Trachea (tissue), 1 donor: ENCODE measurements around a stretch of chr15.

DNA sequence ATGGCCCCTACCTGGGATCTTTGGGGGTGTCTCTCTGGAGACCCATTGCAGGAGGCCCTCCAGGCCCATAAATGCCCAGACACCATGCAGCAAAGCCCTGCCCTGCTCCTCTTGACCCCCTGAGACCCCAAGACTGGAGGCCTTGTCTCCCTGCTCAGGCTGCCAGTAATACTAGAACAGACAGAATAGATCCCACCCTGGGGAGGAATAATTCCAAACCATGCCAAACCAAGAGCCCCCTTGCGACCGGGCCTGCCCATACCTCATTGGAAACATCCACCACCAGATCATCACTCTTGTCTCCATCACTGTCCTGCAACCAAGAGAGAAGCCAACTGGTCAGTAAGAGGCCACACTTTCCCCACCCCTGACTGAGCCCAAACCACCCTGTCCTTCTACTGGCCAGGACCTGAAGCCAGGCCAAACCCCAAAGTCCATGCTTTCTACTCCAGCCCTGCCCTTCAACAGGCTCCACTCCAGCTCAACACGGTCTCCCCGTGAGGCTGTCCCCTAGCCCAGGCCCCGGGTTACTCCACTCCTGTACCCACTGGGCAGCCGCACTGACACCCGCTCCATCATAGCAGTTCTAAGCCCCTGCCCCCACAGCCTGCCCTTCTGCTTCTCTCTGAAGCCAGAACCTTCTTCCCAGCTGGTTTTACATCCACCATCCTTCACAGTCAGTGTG, 38.4 kb downstream of the TLE3 start:
- PRO-cap: no peak

DNA sequence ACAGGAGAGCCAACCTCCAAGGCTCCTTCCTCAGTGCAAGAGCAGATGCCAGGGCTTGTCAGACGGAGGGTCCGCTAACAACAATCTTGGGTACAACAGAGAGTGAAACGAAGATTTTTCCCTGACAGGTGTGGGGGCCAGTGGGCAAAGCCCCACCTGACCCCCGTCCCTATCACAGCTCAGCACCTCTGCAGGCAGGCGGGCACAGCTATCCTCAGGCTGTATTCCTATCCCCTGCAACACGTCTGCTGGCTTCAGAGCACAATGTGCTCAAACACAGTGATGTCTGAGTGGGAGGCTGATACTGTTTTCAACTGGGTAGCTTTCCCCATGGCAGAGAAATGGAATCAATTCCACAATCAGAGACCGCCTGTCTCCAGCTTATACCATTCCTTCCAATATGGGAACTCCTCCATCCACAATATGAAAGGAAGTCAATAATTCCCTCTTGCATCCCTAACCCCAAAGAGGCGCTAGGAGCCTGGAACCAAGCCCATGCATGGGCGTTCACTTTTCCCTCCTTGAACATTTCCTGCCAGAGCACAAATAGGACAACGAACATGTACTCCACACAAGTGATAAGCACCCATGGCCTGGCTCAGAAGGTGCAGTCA, 27.9 kb downstream of the TLE3 start:
- PRO-cap: no peak

DNA sequence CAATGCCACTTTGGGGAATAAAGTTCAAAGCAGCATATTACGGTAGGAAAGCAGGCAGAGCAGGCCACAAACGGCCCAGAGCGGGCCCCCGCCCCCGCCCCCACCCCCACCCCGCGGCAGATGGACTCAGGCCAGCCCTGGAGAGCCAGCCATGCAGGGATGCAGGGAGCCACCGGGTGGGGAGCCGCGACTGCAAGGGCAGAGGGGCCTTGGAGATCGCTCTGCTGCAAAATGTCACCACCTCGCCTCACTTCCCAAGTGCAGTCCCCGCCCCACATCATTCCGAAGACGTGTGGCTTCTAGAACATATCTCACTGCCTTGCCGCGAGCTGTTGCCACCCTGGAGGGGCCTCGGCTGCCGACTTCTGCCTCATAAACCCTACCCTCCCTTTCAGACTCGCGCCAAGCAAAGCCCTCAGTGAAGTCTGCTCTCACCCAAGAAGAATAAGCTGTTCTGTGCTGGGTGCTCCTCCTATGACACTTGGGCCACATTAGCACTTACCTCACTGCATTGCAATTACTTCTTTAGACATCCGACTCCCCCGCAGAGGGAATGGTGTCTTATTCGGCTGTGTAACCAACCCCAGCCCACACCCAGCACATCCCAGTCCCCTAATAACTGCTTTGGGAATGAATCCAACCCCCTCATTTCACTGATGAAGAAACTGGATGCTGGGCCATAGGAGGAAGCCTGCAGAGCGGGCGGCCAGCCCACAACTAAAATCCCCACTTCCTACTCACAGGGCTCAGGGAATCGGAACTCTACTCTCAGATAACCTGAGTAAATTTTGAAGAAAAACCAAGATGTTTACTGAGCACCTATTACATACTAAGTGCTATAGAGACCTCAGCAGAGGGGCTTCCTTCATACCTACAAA, 8.7 kb downstream of the TLE3 start:
- PRO-cap: no peak

DNA sequence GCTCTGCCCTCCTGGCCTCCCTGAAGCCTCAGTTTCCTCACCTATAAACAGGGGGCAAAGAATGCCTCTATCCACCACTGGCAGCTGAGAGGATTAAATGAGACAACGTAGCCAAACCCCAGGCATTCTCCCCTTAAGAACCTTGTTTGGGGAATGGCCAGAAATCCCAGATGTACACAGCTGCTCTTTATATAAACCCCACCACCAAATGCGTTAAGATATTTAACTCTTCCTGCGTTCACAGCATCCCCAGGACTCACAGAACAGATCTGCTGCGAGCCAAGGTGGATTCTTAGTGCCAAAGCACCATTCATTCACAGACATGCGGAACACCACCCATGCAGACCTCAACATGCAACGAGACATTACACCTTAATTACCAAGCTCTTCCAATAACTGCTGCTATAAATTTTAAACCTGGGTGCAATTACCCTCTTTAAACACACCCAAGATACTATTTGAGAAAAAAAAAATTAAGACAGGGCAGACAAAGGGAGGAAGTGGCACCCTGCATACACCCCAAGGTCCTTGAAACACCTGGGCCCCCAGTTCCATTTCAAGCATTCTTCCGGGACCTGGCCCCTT, 5.1 kb downstream of the TLE3 start:
- PRO-cap: no peak

DNA sequence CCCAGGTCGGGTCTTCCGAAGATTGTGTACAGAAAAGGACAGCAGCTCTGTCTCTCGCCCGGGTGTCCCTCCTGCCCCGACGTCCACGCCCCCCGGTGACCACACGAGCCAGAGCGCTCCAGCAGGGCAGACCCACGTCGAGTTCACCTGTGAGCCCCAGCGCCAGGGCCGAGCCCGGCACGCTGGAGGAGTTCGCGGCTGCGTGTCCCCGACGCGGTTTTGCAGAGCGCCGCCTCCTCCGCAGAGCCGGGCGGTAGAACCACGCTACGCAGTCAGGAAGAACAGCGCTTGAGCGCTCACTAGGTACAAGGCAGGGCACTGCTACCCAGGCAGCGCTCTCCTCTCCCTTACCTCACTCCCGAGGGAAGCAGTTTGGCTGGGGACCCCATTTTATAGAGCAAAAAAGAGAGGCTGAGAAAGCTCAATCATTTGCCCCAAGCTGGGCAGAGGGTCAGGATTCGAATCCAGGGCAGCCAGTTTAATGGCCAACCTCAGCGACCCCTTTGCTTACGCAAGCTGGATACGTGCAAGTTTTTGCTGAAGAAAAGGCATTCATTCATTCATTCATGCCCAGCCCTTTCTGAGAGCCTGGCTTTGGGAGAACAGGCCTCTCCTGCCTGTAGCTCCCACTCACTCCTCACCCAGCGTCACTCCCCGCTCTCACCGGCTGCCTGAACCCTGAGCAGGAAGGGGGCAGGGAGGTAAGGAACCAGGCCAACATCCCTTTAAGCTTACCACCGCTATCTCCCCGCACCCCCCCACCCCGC, 3.1 kb upstream of the TLE3 start:
- PRO-cap: unidirectional peak, minus-strand start at position 632 of the sequence

DNA sequence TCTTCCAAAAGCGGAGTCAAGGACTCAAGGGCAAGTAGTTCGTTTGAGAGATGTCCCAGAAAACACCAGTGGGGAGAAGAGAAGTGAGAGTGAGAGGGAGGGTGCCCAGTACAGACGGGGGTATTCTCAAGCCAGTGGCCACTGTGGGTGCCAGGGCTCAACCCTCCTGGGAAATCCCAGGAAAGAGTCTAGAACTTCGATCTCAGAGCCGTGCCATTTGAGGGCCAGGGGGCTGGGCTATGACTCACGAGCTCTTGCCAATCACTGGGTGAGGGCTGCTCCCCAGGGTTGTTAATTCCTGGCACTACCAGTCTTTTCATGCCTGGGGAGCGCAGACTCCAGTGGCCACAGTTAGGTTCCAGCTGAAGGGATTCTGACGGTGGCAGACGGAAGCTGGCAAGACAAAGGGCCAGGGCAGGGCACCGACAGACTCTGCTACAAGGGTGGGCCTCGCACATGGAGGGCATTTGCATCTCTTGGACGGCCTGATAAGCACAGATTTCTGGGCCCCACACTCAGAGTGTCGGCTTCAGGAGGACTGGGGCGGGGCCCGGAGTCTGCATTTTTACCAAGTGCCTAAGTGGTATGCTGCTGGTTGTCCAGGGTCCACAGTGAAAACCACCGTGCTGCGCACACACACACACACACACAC, 83.2 kb upstream of the TLE3 start:
- PRO-cap: no peak

- PRO-cap: no peak
Observed at GRCh38 chr15:70478319-70478832, 285.0 kb downstream of the UACA start.

DNA sequence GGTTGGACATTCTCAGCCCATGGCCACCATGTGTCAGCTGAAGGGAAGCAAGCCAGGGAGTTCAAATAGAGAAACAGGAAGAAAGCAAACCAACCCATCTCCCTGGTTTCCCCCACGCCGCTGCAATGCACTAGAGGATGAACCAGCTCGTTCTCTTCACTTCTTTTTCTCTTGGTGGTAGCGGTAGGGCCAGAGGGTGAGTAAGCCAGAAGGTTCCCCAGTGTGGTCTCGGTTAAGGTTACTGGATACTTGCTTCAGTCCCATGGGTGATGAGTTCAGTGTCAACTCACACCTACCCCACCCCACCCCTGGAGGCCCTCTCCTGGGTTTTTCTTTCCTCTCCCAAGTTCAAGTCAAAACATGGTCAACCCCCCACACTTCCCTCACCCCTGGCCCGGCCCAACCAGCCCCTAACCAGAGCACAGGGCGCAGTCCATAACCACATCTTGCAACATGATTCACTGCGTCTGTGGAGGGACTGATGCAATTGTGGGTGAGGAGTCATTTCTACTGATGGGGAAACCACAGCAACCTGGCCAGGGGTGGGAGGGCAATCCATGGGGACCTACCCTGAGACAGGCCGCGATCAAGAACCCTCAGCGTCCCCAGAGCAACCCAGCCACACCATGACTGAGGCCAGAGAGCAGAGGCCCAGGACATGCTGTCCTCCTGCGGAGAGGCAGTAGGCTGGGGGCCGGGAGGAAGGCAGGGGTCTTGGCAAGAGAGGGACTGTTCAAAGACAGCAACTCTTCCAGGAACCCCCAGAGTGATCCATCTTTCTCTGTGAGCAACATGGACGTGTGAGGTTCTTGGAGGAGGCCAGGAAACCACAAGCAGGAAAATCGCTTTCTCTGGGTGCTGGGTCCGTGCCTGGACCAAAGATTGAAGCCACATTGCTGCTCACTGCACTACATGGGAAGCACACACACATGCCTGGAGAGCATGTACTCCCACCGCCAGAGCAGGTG, 276.6 kb downstream of the UACA start:
- PRO-cap: no peak

DNA sequence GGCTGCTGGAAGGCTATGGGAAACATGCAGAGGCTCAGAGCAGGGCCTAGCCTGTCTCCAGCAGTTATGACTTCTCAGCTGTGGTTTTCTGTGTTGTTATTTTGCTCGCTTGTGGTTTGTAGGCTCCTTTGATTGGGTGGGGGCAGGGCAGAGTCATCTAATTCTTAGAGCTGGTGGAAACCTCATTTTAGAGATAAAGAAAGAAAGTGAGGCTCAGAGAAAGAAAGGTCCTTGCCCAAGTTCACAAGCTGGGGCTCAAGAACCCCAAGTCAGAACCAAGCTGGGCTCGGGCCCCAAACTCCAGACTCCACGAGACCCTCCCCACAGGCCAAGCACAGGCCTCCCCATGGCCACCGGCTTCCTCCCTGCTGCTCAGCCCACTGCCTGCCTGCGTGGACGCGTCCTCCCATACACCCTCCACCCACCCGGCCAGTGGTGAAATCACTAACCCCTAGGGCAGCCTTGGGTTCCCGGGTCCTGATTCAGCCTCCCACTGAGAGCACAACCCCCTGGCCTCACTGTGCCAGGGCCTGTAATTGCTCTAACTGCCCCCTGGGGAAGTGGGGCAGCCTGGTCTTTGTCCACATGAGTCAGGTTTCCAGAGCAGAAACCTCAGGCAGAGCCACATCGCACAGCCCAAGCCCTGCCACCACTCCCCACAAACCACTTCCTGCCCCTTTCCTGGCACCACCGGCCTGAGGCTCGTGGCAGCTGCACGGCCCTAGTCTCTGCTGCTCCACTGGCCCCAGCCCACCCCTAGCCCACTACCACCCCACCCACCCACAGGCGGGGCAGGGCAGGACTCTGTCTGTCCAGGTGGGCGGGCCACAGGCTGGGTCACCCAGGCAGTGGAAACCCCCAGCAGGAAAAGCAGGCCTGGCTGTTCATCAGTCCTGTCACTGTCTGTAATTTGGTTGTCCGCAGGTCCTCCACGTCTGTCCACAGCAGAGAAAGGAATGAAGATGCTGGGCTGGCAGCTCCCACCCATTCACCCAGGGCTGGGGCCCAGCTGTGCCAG, 270.7 kb downstream of the UACA start:
- PRO-cap: no peak

DNA sequence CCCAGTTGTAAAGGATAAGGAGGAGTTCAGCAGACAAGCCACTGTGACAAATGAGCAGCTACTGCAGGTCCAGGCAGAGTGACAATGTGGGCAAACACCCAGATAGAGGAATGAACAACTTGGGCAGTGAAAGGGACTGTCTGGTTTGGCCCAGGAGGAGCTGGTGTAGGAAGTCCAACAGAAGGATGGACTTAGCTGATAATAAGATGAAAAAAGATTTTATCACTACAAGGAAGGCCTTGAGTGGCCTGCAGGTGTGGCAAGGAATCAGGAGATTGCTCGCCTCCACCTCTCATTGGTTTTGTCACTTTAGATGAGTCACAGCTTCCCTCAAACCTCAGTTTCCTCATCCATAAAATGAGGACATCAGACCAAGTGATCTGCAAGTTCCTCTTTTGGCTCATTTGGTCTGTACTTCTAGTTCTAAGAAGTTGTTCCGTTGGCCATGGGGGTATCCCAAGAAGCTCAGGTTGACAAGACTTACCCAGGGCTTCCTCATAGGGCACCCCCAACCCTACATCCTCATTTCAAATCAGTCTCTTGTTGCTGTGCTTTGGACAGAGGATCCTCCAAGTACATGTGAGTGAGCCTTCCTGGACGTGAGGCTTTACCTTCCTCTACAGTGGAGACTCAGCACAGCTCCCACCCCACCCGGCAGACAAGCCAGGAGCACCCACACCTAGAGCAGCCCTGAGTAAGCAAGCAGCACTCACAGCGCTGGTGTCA, 254.1 kb downstream of the UACA start:
- PRO-cap: no peak

DNA sequence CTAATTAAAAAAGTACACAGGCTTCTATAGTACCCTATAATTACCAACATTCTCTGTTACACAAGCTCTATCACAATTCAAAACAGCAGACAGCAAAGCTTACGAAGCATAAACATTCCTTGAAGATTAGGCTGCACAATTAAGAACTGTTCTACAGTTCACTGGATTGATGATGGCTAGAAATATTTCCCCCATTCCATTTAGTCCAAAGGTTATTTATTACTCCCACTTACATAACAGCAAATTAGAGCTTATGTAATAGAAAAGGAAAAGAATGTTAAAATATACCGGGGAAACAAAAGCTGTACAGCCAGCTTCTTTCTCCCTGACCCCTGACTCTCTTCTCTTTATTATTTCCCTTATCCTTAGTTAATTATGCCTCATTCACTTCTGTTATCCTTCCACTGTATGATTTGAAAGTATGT, 49.3 kb downstream of the UACA start:
- PRO-cap: no peak

GRCh38 chr15:71096788-71097114, 18.5 kb upstream of the THSD4 start:
- PRO-cap: no peak

DNA sequence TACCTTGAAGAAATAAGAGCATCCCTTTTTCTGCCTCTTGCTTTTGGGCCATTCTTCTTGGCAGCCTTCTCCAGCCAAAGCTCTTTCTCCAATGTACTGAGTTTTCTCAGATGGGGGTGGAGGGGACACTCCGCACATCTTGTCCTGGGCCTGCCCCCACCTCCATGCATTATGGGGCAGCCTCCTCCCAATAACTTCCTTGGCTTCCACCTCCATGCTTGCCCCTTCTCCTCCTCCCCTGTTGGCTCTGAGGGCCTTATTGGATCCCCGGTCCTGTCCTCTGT, 20.3 kb downstream of the THSD4 start:
- PRO-cap: no peak

DNA sequence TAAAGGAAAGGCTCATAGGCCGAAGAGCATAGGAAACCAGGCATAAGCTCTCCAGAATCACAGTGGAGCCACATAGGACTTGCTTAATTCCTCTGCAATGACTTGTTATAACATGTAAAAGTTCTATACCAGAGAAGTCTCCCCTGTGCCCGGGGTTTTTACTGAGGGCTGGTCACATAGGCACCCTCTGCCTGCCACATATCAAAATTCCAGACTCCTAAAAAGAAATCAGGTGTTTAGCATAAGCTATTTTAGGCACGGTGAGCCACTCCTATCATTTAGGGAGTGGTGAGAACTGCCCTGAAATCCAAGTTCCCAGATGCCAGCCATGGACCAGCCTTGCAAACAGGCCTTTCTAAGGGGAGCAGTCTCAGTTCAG, 130.2 kb downstream of the THSD4 start:
- PRO-cap: no peak

- PRO-cap: no peak
Observed at GRCh38 chr15:71268110-71268730, 152.9 kb downstream of the THSD4 start.

DNA sequence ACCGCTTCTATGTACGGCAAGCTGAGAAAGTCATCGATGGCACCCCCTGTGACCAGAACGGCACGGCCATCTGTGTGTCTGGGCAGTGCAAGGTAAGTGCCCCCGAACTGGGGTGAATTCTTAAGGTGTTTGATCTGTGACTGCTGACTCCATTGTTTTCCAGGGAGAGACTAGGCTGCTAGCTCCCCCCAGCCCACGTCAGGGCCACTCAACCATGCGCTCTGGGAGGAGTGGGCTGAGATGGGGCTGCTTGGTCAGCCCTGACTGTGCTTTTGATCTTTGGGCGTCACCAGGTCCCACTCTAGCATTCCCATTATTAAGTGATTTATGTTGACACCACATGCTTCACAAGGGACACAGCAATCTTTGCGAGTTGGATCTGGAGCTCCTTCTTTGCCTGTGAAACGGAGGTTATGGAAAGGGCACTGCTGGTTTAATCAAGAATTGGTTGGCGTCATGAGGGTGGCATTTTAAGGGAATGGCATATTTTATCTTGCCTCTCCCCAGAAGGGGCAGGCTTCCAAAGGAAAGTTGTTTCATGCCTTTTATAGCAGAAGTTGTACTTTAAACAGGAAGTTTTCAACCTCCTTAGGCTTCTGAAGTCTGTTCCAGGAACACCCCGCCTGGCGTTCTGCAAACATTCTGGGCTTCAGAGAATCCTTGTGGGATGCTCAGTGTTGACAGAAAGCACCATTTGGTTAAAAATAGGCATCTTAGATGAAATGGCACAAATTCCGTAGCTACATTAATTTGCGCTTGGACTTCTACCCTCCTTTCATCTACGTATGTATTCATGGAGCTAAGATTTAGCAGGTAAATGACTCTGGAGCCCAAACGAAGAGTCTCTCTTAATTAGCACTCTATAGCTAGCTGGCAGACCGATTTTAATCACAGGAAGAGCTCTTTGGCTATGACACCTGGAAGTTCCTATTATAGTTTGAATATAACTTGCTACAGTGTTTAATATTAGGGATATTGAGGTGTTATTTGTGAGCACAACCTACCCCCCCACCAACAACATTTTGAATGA, 296.8 kb downstream of the THSD4 start:
- PRO-cap: unidirectional peak, minus-strand start at position 406 of the sequence

DNA sequence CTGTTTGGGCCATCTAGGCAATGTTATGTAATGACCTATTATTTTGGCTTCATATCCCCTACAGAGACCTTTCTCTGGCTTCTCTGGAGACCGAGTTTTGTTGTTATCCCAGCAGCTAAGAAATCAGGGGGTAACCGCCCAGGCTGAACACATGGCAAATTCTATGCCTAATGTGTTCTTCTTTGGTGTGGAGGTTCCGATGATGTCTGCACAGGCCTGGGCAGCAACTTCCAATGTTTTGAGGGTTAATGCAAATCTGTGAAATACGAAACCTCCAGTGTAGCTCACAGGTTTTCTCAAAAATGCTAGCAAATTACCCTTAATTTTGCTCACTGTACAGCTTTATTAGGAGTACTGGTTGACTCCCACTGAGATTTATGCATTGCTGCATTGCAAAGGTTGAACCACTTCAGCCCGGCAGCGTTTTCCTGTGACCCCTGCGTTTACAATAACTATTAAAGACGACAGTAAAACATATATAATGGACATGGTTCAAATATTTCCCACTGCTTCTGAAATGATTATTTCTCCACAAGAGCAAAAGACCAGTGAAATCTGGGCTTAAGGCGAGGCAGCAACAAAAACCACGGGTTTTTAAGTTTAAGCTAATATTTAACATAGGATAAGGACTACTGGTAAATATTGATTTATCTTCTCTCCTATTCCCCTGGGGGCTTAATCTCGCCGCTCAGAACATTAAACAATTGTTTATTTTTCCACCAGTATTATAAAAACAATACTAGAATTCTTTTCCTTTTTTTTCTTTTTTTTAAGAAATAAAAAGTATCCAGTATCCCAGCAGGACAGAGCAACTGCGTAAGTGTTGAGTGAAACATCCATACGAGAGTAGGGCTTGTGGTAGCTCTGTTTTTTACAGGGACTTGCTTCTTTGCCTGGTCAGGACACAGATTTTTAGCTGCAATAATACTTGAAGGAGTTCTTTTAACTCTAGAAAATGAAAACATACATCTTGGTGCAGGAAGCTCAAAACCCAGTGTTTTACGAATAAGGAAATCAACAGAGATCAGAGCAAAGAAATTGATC, 298.1 kb upstream of the NR2E3 start:
- PRO-cap: no peak

GRCh38 chr15:71691701-71692236, 118.6 kb upstream of the NR2E3 start:
- PRO-cap: no peak

DNA sequence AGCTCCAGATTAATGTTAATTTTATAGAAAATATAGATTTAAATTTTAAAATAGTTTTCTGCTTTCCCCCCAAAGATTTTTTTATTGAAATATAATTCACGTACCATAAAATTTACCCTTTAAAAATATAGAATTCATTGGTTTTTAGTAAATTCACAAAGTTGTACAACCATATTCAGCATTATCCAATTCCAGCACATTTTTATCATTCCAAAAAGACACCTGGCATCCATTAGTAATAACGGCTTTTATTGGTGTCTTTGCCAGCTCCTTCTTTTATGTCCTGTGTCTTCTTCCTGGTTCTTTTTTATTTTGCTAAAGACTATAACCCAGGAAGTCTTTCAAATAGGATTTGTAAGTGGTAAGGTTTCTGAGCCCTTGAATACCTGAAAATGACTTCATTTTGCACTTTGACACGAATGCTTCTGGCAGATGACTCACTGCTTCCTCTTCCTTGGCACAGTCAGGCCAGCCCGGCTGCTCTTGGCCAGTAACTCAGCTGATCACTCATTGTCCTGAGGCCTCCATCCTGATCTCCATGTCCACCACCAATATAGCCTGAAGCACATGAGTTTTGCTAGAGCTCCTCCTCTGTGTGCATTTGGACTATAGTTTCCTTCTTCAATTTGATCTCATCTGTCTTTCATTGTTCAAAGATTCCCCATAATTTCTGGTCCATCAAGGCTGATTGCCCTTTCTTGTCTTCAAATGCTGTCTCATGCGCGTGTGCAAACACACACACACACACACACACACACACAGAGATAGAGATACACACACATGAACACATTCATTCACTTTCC, 48.7 kb upstream of the NR2E3 start:
- PRO-cap: no peak

GRCh38 chr15:72107675-72108076, 10.3 kb downstream of the MYO9A start:
- PRO-cap: no peak